Cardiac fibroblast (primary cell): Measurements from ENCODE around the gene SDF2L1.

GRCh38 chr22:21641913-21642629, at the start of gene SDF2L1:
TSS of gene SDF2L1 (plus strand) at chr22:21642302.
- RRBS, result 1% methylated on average over 42 of the region's 74 CpGs

- RRBS, result no CpG with 5 or more reads among the region's 6 CpGs
Measured at GRCh38 chr22:21858260-21859001, 9.0 kb downstream of the MAPK1 start.

- RRBS, result no CpG with 5 or more reads among the region's 5 CpGs
Measured at GRCh38 chr22:21864751-21865636, 2.5 kb downstream of the MAPK1 start.

GRCh38 chr22:21936762-21937388, 15.8 kb downstream of the PPM1F start:
- RRBS, result no CpG with 5 or more reads among the region's 7 CpGs

GRCh38 chr22:21942909-21943564, 9.6 kb downstream of the PPM1F start:
- RRBS, result no CpG with 5 or more reads among the region's 15 CpGs

DNA sequence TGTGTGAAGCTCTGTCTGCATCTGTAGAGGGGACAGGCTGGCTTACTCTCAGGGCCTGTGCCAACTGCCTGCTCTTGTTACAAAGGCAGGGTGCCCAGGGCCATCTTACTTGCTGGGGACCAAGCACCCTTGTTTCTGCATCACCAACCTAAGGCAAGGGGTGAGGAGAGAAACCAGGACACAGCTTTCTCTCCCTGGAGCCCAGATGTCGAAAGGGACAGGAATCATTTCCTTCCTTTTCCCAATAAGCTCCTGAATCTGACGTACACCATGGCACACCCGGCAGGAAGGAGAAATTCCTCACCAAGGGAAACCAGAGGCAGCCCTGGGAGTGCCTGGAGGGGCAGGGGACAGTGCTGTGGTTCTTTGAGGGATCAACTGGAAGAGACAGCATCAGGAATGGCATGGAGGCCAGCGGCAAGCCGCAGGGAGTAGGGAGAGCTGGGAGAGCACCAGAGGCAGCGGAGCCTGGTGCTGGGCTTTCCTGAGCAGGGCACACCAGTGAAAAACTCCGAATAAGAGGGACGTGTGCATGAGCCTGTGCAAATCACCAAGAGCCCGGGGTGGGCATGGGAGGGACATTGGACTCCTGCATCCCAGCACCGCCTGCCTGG, 3.4 kb downstream of the PPM1F start:
- RRBS, result no CpG with 5 or more reads among the region's 10 CpGs

GRCh38 chr22:21975497-21975982, 7.0 kb downstream of the TOP3B start:
- RRBS, result no CpG with 5 or more reads among the region's 8 CpGs

DNA sequence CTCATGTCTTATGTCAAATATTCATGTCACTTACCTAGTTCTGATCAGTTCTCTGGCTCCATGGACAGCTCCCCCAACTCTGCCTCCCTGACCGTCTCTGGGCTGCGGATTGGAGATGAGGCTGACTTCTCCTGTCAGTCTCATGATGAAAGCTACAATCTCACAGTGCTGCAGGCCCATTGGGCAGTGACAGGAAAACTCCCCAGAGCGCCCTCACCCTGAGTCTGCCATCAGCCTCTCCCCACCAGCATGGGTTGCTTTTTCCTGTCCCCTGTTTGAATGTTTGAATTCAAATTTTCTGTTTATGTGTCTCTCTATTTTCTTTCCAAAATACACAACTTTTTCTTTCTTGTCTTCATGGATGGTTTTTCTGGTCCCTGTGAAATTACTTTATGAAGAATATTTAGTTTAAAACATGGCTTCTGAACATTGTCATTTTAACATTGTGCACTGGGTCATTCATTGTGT, 63.8 kb upstream of the TOP3B start:
- RRBS, result no CpG with 5 or more reads among the region's 3 CpGs

- RRBS, result no CpG with 5 or more reads among the region's 11 CpGs
Measured at GRCh38 chr22:22098938-22099483, 116.4 kb upstream of the TOP3B start.

DNA sequence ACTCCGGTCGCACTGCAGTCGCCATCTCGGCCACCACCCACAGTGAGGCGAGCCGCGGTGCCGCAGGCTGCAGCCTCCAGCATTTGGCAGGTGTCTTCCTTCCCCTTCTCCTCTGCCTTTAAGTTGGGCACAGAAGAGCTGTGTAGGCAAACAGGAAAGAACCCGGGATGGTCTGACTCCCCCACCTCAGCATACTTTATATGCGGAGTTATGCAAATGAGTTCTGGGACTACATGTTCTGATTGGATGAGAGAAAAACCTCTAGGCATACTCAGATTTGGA, 121.1 kb upstream of the VPREB1 start:
- RRBS, result no CpG with 5 or more reads among the region's 10 CpGs

- RRBS, result no CpG with 5 or more reads among the region's 1 CpG
Measured at GRCh38 chr22:22164465-22164962, 80.1 kb upstream of the VPREB1 start.

GRCh38 chr22:22201161-22202069, 43.2 kb upstream of the VPREB1 start:
- RRBS, result 36% methylated on average over 2 of the region's 12 CpGs

DNA sequence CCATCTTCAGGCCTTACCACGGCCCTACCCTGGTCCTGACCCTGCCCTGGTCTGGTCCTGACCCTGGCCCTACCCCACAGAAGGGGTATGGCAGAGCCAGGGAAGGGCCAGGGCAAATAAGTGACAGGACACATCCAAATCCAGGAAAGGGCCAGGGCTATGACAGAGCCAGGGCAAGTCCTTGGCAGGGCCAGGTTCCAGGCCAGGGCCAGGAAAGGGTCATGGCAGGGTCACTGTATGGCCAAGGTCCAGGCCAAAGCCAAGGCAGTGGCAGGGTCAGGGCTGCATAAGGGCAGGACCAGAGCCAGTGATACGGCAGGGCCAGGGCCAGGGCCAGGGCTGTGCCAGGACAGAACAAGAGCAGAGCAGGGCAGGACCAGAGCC, 46.4 kb downstream of the VPREB1 start:
- RRBS, result no CpG with 5 or more reads among the region's 2 CpGs

GRCh38 chr22:22322325-22322761, 77.8 kb downstream of the VPREB1 start:
- RRBS, result no CpG with 5 or more reads among the region's 6 CpGs

GRCh38 chr22:22369122-22369784, 124.7 kb downstream of the VPREB1 start:
- RRBS, result no CpG with 5 or more reads among the region's 3 CpGs

DNA sequence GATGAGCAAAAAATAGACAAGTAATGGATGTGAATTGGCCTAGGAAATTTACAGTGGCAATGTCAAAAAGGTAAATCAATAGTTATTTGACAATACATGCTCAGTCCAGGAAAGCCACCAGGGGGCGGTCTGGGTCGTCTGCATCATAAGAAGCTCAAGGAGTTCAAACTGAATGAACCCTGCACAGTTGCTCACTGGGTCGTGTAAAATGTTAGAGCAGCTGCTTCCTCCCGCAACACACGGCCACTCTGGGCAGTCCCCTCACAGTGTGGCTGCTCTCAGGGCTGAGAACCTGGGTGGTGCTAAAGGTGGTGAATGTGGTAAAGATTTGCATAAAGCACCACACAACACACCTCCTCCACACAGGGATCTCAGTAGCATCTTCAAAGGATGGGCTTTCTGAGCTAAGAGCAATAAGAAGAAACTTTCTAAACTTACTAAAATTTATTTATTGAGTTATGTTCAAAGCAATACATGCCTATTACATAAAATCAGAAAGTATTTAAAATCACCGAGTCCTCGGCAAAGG, 85.8 kb downstream of the ZNF280B start:
- RRBS, result no CpG with 5 or more reads among the region's 7 CpGs

GRCh38 chr22:22692784-22693168, 48.4 kb downstream of the GGTLC2 start:
- RRBS, result no CpG with 5 or more reads among the region's 5 CpGs

GRCh38 chr22:22712167-22712551, 67.7 kb downstream of the GGTLC2 start:
- RRBS, result no CpG with 5 or more reads among the region's 5 CpGs

DNA sequence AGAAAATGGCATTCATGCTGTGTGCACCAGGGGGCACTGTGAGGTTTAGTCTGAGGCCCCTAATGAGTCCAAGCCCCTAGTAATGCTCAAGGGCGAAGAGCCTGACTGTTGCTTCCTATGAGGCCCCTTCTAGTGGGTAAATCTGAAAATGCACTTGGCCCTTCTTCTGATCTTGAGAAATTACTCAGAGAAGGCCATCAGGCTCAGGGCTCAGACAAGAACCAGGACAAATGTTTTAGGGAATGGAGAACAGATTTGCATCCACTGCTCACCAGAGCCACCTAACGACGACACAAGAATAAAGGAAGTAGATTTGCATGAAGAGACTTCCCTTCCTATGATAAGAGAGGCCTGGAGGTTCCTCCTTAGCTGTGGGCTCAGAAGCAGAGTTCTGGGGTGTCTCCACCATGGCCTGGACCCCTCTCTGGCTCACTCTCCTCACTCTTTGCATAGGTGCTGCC, 75.9 kb downstream of the GGTLC2 start:
- RRBS, result no CpG with 5 or more reads among the region's 3 CpGs

DNA sequence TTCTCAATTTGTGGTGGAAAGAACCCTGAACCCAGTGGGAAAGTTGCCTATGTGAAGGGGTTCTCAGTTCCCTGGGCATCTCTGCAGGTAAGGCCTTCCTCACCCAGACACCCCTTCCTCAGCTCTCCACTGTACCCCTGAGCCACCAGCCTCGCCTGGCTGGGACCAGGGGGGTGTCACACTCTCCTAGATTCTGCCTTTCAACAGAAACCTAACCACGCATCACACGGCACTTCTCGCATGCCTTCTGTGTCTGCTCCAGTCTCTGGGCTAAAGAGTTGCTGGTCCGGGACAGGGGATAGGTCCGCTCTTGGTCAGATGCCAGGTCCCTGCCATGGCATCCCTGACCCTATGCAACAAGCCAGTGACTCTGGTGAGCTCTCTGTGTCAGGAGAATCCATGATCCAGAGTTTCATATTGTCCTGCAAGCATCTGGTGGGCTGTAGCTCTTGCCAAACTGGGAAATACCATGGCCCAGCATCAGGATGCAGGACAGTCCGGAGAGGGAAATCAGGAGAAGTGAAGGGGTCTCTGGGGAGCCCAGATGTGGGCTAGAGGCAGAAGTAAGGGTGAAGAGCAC, 14.0 kb downstream of the IGLL5 start:
- RRBS, result no CpG with 5 or more reads among the region's 7 CpGs